LNCaP clone FGC (cell line): ENCODE measurements around a stretch of chr10.

DNA sequence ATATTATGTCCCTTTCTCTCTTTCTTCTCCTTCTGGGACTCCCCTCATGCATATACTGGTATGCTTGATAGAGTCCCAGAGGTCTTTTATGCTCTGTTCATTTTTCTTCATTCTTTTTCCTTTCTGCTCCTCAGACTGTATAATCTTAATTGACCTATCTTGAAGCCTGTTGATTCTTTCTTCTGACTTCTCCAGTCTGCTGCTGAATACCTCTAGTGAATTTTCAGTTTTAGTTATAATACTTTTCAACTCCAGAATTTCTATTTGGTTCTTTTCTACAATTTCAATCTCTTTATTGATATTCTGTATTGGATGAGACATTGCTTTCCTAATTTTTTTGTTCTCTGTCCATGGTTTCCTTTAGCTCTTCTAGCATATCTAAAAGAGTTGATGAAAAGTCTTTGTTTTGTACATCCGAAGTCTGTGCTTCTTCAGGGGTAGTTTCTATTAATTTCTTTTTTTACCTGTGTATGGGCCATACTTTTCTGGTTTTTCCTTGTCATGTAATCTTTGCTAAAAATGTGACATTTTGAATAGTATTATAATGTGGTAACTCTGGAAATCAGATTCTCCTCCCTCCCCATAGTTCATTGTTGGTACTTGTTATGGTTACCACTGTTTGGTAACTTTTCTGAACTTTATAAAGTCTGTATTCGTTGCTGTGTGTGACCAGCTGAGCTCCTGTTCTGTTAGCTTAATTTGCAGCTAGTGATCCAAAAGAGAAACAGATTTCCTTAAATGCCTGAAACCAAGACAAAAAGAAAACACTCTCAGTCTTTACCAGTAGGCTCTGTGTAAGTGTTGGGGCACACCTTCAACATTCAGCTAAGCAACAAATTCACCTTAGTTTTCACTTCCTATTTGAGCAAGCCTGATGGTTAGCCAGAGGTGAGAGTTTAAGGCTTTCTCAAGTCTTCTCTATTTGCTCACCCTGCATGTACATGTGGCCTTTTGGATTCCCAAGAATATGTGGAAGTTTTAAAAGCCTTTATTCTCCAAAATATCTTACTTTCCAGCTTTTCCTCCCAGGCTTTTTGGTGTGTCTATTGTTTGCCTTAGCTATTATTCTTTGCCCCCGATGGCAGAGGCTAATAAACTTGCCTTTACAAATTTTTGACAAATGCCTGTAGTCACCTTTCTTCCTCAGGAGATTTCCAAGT lies 8.7 kb upstream of the WAC start:
- RRBS, 2 experiments = no CpG with 5 or more reads among the region's 3 CpGs

DNA sequence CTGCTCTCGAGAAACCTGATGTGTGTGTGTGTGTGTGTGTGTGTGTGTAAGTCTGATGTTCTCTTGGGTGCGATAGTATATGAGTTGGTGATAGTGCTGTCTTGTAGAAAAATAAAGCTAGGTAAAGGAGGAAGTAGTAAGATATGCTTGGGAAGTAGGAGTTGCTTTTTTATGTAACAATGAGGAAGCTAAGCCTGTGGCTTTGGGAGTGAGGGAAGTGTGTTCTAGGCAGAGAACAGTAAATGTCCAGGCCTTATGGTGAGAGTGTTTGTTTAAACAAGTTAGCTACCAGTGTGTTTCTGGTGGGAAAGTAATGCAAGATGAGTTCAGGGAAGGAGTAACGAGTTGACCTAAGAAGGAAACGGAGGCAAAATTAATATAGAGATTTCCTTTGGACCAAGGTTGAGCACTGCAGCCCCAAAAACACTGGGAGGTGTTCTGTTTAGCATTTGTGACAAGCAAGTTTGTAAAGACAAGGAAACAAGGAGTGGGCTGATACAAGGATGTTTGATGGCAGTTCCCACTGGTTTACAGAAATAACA lies 26.3 kb downstream of the WAC start:
- RRBS, 2 experiments = no CpG with 5 or more reads among the region's 4 CpGs

DNA sequence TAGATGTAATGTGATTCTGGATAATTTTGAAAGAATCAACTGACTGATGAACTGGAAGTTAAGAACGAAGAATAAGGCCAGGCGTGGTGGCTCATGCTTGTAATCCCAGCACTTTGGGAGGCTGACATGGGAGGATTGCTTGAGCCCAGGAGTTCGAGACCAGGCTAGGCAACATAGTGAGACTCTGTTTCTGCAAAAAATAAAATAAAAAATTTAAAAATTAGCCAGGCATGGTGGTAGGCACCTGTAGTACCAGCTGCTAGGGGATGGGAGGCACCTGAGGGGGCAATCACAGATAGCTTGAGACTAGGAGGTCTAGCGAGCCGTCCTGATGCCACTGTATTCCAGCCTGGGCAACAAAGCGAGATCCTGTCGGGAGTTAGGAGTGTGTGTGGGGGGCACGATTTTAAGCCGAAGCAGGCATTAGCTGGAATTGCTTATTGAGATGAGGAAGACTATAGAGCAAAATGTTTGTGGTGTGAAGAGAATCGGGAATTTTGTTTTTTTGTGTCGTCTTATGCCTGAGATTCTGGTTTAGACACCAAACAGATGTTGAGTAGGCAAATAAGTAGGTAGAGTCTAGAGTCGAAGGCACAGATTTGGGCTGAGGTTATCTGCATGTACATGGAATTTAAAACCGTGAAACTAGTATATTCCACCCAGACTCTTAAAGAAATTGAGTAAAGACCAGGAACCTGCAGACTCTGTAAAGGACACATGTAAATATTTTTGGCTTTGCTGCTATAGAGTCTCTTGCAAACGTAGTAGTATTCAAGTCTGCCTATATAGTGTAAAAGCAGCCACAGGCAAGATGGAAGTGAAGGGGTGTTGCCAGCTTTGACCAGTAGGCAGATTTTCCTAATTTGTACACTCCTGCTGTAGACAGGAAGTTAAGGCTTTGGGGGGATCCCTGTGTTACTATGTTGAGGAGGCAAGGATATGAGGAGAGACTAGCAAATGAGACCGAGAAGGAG lies 27.4 kb downstream of the WAC start:
- RRBS, 2 experiments = no CpG with 5 or more reads among the region's 15 CpGs

DNA sequence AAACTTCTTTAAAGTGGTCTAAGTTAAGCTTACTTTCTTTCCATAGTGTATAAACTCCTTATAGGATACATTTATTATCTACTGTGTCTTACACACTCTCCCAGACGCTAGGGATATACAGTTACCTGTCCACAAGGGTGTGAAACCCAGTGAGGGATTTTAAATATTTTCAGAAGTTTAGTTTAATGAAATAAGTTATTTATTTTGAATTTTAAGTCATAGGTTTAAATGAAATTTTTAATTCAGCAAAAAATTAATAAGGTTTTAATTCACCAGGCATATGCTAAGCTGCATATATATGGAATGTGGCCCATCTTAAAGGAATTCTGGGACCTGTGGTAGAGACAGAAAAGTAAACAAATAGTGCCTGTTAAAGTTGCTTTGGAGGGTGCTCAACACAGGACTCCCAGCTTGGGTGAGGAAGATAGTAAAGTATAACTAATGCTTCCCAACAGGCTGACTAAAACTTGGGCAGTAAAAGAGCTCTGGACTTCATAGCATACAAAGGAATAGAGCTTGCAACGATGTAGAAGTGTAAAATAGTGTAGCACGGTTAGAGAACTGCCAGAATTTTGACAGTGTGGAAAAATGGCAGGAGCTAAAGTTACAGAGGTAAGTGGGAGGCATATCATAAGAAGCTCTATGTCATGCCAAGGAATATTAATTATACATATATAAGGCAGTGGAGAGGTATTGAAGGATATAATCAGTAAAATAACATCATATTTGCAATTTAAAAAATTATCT lies 51.1 kb downstream of the WAC start:
- RRBS, 2 experiments = no CpG with 5 or more reads among the region's 3 CpGs

- RRBS, 2 experiments = no CpG with 5 or more reads among the region's 4 CpGs
Observed at GRCh38 chr10:28710321-28710899, 33.1 kb downstream of the BAMBI start.

DNA sequence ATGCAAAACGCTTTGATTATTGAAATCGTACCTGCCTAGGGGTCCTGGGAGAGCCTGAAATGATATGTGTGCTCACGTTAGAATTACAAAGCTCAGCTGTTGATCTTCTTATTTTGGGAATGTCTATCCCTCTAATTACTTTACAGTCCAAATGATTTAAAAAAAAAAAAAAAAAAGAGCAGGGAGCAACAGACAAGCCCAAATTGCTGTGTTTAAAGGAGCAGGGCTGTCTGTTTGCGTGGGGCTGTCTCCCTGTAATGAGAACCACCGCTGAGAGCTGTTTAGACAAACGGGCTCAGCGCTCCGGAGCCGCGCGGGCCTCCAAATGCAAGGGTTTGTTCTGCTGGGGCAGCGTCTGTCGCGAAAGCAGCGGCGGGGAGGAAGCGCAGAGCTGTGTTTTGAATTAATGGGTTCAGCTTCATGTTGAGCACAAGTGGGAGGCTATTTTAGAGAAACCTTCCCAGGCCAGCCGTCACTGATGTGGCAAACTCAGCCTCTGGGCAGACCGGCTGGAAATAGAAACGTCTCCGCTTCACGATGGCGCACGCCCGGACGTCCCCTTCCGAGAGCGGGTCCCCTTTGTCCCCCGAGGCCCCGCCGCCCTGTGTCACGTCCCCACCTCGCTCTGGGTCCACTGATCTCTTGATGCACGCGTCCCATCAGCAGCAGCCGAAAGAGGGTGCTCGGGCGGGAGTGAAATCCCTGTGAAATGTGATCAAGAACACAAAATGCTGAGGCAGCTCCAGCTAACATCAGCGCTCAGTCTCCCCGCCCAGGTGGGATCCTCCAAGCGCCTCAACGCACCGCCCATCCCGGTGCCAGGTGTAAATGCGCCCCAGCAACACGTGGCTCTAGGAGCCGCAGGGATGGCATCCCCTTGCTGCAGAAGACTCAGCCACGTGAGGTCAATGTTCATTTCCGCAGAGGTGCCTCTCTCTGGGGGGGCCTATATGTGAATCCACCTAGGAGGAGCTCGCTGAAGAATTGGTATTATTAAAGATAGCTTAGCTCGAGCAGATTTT lies 44.8 kb downstream of the BAMBI start:
- RRBS, 2 experiments = no CpG with 5 or more reads among the region's 51 CpGs

DNA sequence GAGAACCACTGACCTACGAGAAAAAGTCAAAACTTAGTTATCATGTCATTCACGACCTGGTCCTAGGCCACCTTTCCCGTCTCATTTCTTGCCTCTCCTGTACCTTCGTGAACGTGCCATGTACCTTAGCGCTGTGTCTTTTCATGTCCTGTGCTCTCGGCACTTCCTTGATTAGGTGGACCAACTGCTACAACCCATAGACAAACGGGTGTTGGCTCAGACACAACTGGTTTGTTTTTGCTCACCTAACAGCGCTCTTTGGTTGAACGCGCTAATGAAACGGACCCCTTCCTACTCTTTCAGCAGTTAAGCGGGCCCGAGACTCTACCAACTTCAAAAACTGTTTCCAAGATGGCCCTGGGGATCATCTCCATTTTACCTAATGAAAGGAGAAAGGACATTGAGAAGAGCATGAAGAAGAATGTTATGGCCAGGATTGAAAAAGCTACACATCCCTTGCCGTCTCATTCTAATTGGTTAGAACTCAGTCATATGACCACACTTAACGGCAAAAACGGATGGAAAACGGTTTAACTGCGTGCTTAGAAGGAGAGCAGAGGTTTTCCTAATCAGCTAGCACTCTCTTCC lies 118.4 kb downstream of the BAMBI start:
- RRBS, 2 experiments = no CpG with 5 or more reads among the region's 19 CpGs

GRCh38 chr10:29087431-29087934 lies 201.4 kb upstream of the LYZL1 start:
- RRBS, 2 experiments = no CpG with 5 or more reads among the region's 7 CpGs

DNA sequence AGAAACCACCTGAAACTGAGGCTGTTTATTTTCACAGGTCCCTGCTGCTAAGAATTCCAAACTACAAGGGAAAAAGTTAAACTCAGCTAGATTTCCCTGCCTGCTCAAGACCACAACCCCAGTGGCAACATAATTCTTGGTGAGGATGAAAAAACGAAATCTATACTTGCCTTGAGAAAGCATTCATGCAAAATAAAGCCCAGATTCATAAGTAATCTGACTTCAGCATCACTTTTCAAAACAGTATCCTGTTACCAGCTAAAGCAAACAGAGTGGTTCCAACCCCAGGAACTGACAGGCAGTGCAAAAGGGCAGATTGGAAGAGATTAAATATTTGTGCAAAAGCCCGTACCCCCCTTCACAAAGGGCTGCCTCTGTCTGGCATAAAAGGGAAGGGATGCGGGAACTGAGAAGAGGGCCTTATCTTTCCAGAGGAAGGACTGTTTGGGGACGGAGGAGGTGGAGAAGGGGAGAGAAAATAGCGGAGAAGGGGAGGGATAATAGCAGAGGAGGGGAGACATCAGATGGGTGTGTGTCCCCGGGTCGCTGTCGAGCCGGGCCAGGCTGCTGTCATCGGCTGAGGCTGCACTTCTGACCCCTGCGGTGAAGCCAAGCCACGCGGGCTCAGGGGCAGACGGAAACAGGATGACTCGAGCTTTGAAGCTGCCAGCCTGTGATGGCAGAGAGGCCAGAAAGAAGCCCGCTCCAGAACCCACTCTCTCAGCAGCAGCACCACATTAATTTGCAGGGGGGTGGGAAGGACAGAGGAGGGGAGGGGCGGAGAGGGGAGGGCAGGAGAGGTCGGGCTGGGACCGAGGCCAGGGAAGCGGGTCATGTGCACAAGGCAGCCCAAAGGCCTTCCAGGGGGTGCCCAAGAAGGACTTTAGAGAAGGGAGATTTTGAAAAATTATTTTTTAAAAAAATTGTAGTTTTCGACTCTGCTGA lies 29.5 kb downstream of the LYZL1 start:
- RRBS, 2 experiments = no CpG with 5 or more reads among the region's 21 CpGs

GRCh38 chr10:29480440-29480894 lies 154.3 kb downstream of the SVIL start:
- RRBS, 2 experiments = no CpG with 5 or more reads among the region's 16 CpGs

- RRBS, 2 experiments = no CpG with 5 or more reads among the region's 16 CpGs
Observed at GRCh38 chr10:29622380-29623123, 12.2 kb downstream of the SVIL start.

GRCh38 chr10:29692147-29692610 lies 57.4 kb upstream of the SVIL start:
- RRBS, 2 experiments = no CpG with 5 or more reads among the region's 5 CpGs

- RRBS, 2 experiments = no CpG with 5 or more reads among the region's 3 CpGs
Observed at GRCh38 chr10:29734165-29734515, 99.4 kb upstream of the SVIL start.

- RRBS, 2 experiments = no CpG with 5 or more reads among the region's 7 CpGs
Observed at GRCh38 chr10:29761662-29762352, 127.0 kb upstream of the SVIL start.

DNA sequence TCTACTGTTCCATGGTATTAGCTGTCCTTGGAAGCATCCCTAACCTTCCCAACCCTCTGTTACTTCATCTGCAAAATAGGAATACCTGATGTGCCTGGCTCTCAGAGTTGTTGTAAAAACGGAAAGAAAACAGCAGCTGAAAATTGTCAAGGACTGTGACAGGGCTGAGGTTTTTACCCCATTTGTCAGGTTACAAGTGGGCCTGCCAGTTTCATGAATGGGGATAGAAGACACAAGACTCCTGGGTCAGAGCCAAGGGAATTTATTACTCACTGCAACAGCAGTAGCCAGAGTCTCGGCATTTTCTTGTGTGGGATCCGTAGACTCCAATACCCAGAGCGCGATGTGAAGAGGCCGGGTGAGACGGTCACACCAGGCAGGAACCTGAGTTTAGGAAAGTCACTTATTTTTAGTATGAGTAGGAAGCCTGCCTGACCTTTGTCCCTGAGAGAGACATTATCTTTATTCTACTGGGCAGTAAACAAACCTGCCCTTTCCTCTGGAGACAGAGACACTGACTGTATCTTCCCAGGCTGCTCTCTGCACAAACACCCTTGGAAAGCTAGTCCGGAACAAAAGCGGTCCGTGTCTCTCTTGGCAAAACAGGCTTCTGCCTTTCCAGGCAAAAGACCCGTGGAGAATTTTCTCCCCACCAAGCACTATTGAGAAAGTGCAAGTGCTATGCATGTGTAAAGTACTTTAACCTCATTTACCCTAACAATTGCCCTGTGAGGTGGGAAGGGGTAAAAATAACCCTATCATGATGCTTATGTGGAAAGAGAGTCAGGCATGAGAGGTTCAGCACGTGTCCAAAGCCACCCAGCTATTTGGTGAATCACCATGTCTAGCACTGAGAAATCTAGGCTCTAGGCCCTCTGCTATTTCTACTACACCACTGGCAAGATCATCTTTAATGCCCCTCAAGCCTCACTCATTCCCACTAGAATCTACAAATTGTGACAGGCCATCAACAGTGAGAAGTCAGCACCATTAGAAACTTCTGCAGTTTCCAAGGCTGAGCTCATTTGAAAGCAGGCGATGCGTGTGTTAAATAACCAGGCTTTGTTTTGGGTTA lies 58.4 kb downstream of the JCAD start:
- RRBS, 2 experiments = no CpG with 5 or more reads among the region's 14 CpGs

DNA sequence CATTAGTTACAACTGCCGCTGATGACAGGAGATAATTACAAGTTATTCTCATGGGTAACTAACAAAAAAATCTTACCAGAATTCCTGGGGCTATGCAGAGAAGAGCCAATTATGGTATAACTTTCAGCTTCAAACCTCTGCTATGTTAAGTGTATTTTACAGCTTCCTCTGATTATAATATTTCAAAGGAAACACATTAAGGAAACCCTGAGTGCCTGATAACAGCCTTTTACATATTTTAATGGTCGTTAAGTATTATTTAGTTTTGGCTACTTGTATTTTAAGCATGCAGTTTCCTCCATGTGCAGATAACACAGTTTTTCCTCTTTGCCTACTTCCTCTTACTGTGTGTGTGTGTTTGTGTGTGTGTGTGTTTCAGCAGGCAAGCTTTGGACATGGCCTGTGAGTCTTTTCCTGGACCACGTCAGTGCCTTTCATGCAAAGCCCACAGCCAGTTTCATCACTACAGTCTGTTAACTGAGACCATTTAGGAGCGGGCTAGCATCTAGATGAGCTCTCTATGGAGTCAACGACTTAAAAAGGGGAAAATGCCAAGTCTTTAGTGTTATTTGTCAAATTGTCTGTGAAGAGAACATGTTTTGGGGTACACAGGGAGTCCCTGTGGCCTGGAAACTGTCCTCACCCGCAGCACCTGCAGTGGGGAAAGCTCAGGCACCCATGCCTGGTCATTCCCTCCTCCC lies 17.6 kb downstream of the JCAD start:
- RRBS, 2 experiments = no CpG with 5 or more reads among the region's 6 CpGs

GRCh38 chr10:30115393-30115703 lies 56.0 kb upstream of the JCAD start:
- RRBS, 2 experiments = no CpG with 5 or more reads among the region's 6 CpGs

DNA sequence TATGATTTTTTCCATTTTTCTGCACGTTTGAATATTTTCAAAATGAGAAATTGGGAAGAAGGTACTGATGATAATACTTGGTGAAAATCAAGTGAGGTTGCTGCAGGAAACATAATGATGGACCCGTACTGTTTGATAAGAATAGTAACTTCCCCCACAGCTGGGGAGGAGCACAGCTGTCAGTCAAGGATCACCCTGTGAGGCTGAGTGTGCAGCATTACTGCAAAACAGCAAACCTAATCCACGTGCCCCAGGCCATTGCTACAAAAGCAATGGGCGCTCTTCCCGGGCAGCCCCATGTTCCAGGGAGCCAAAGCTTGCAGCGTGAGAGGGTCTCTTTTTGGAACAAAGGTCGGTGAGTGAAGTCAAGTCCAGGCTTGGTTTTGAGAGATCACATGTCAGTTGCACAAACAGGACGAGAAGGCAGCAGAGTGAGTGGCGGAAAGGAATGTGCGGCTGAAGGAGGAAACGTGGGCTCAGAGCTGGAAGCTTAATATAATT lies 129.2 kb downstream of the MTPAP start:
- RRBS, 2 experiments = no CpG with 5 or more reads among the region's 11 CpGs

DNA sequence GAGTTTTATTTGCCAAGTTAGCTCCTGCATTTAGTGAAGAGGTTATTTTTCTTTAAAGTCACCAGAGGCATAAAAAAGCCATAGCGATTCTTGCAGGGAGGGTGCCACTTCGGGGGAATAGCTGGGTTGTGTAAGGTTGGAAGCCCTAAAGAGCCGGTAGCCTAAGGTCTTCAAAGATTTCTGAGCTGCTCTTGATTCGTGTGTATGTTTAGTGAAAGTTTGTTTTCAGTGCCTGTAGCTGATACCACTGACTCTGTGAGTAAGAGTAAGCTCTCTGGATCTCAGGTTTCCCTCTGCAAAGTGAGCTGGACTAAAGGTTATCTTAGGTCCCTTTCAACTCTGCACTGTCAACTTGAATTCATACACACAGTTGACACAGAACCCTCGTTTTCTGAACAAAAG lies 4.4 kb downstream of the MAP3K8 start:
- RRBS, 2 experiments = no CpG with 5 or more reads among the region's 5 CpGs

- RRBS, 2 experiments = no CpG with 5 or more reads among the region's 8 CpGs
Observed at GRCh38 chr10:30447491-30448108, 13.6 kb downstream of the MAP3K8 start.